ENCODE results near the genes OR10H3 and FAM32A.

DNA sequence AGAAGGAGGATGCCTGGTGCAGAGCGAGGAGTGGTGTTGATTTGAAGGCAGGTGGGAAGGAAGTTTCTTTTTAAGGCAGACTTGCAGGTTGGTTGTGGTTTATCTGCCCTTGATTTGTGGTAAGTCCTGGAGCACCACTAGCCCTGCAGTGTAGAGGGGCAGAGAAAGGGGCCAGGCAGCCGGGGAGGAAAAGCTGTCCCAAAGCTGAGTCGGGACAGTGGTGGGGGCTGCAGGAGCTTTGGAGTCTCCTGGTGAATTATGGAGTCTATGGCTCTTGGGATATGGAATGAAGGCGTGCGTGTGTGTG, 24.8 kb downstream of the ZNF333 start:
- RRBS, result no CpG with 5 or more reads among the region's 5 CpGs

- RRBS, result no CpG with 5 or more reads among the region's 7 CpGs
Observed at GRCh38 chr19:14809406-14810297, 25.3 kb downstream of the OR7A5 start.

DNA sequence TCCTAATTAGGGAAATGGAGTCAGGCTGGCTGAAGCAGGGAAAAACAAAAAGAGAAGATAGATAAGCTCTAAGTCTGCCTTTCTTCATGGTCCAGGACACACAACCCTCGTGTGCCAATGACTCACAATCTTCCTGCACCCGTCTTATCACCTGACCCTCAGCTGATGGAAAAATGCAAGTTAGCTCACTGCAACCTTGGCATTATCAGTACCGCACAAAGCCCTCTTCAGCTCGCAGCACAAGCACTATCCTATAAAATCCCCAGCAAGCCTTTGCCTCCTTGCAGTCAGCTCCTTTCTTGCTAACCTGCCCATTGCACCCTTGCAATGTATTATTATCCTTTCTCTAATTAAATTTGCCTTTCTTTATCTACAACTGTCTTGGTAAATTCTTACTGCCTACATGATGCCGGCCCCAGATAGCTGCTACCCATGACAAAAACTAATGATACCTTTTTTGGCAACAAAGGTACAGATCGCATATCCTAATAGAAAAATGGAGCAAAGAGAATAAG, 4.2 kb downstream of the OR7A5 start:
- RRBS, result no CpG with 5 or more reads among the region's 6 CpGs

DNA sequence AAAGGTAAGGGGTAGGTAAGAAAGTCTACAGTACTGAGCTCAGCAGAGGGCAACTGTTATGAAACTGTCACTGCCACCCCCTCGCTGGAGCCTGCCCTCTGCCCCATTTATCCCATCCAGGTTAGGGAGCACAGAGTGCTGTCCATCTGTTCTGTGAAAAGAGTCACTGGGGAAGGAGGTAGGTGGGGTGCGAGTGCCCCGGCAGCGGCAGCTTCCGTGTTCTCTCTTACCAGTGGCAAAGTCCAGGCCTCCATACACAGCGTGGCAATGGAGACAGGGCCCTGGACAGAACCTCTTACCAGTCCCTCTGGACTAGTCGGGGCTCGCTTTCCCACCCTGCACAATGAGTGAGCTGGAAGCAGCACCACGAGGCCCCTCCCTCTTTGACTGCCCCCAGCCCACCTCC, 1.1 kb downstream of the ILVBL start:
- RRBS, result no CpG with 5 or more reads among the region's 9 CpGs

GRCh38 chr19:15197234-15197837, 3.5 kb downstream of the NOTCH3 start:
- RRBS, result no CpG with 5 or more reads among the region's 13 CpGs

DNA sequence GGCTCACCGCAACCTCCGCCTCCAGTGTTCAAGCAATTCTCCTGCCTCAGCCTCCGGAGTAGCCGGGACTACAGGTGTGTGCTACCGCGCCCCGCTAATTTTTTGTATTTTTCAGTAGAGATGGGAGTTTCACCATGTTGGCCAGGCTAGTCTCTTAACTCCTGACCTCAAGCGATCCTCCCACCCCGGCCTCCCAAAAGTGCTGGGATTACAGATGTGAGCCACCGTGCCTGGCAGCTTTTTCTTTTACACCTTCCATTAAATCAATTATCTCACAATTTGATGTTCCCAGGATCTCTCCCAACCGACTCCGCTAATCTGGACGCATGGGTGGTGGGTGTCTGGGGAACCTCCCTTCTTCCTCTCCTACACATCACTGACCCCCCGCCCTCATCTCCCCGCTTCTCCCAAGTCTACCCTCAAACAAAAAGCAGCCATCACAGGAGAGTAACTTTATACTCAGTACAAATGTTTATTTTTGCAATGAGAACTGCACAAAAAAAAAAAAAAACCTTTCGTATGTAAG, 2.9 kb upstream of the EPHX3 start:
- RRBS, result no CpG with 5 or more reads among the region's 16 CpGs

DNA sequence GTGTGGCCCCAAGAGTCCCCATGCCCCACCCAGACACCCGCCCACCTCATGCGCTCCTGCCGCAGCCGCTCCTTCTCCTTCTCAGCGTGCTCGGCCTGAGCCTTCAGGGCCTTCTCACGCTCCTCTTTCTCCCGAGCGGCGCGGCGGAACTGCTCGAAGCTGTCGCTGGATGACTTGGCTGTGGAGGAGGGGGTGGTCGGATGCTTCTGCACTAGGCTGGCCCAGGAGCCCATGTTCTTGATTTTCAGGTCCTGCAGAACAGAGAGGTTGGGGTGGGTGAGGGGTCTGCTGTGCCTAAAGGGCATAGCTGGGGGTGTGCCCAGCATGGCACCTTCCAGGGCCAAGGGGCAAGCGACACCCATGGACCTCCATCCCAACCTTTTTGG, 6.8 kb upstream of the EPHX3 start:
- RRBS, result no CpG with 5 or more reads among the region's 16 CpGs

- RRBS, result no CpG with 5 or more reads among the region's 19 CpGs
Observed at GRCh38 chr19:15248556-15249478, 16.6 kb upstream of the EPHX3 start.

- RRBS, result no CpG with 5 or more reads among the region's 12 CpGs
Observed at GRCh38 chr19:15288461-15289032, 43.8 kb downstream of the BRD4 start.

GRCh38 chr19:15401868-15402783, 16.7 kb downstream of the AKAP8L start:
- RRBS, result no CpG with 5 or more reads among the region's 11 CpGs

DNA sequence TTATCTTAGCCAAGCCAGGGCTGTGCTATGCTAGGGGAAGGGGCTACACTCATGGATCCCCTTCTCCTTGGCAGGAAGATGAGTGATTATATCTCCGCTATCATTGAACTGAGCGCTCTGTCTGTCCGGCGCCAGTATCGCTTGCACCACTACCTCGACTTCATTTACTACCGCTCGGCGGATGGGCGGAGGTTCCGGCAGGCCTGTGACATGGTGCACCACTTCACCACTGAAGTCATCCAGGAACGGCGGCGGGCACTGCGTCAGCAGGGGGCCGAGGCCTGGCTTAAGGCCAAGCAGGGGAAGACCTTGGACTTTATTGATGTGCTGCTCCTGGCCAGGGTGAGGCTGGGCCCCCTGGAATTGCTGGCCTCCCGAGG, 32.0 kb downstream of the CYP4F22 start:
- RRBS, result 57% methylated on average over 9 of the region's 17 CpGs

DNA sequence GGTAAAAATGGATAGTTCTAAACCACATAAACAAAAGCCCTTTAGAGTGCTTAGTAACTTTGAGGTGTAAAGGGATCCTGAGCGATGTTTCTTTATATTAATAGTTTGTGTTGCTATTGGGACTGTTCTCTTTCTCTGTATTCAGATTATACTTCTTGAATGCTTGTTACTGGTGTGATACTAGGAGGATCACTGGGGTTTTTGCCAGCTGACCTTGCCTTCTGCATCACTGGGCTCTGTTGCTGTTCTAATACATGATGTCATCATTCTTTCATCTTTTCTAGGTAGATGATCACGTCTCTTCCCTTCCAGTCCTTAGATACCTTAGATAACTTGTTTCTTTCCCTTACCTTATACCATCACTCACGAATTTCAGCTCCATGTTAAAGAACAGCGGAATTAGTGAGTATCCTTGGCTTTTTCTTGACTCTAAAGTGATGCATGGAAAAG, at the start of gene OR10H3:
Gene OR10H3, plus strand, starts transcription at position 336 of the 450 bp plus-strand sequence.
- RRBS, result no CpG with 5 or more reads among the region's 4 CpGs

DNA sequence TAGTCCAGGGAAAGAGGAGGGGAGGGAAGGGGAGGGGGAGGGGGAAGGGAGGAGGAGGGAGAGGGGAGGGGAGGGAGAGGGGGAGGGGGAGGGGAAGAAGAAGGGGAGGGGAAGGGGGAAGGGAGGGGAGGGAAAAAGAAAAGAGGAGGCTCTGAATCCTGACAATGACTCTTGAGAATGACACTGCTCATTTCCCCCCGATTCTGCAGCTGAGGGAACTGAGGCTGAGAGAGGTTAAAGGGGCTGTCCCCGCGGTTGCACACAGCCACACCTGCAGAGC, 35.5 kb downstream of the CYP4F2 start:
- RRBS, result no CpG with 5 or more reads among the region's 3 CpGs

GRCh38 chr19:15869047-15869751, 28.7 kb downstream of the CYP4F2 start:
- RRBS, result no CpG with 5 or more reads among the region's 7 CpGs

GRCh38 chr19:16082390-16082839, 6.1 kb downstream of the TPM4 start:
- RRBS, result no CpG with 5 or more reads among the region's 9 CpGs

GRCh38 chr19:16092166-16092702, 15.9 kb downstream of the TPM4 start:
- RRBS, result no CpG with 5 or more reads among the region's 4 CpGs

- RRBS, result no CpG with 5 or more reads among the region's 10 CpGs
Observed at GRCh38 chr19:16101258-16101983, 10.3 kb upstream of the RAB8A start.

DNA sequence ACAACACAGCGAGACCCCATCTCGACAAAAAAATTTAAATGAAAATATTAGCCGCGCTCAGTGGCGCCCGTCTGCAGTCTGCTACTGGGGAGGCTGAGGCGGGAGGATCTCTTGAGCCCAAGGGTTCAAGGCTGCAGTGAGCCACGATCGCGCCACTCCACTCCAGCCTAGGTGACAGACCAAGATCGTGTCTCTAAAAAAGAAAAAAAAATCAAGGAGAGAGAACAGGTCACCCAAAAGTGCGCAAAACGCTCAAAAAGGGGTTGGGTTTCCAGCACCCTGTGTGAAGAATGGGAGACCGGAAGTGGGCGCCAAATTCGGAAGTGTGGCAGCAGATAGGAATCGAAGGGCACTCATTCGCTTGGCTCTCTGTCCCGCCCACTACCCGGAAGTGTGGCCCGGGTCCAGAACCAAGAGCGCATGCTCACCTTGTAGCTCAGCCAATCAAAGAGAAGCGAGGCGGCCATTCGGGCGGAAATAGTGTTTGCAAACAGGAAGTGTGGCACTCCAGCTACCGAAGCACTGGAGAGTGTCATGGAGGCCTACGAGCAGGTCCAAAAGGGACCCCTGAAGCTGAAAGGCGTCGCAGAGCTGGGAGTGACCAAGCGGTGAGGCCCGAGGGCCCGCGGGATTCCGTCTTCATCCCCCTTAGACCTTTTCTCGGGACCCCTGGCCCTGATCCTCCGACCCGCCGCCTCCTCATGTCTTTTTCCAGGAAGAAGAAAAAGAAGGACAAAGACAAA, at the start of gene FAM32A:
Gene FAM32A, plus strand, starts transcription at position 502 of the 743 bp plus-strand sequence.
- RRBS, result 3% methylated on average over 6 of the region's 39 CpGs

DNA sequence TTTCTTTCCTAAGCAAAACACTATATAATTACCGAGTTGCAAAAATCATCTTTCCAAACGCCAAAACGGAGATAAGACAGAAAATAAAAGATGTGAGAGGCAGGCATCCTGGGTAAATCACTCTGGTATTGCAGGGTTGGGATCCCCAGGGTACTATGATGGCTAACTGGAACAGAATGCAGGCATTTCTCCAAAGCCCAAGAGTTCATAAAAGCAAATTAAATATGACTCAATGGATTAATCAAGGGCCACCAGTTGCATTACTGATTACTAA, 694 bp upstream of the AP1M1 start:
- RRBS, result no CpG with 5 or more reads among the region's 3 CpGs

GRCh38 chr19:16206201-16207426, 8.9 kb downstream of the AP1M1 start:
- RRBS, result 97% methylated on average over 2 of the region's 28 CpGs

All from UCH-1 (cell line).